Airway epithelial cell (primary cell): ENCODE results near the gene ASRGL1.

DNA sequence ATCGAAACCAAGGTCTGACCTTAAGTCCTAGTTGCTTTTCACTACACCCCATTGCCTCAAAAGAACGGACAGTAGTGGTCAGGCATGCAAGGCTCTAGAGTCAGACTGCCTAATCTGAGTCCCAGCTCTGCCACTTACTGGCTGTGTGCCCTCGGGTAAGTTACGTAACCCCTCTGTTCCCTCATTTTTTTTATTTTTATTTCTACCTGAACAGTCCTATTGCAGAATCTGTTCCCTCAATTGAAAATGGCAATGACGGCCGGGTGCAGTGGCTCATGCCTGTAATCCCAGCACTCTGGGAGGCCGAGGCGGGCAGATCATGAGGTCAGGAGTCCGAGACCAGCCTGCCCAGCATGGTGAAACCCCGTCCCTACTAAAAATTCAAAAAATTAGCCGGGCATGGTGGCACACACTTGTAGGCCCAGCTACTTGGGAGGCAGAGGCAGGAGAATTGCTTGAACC lies 9.5 kb downstream of the CYB561A3 start:
- RAMPAGE, long total RNA: no peak

DNA sequence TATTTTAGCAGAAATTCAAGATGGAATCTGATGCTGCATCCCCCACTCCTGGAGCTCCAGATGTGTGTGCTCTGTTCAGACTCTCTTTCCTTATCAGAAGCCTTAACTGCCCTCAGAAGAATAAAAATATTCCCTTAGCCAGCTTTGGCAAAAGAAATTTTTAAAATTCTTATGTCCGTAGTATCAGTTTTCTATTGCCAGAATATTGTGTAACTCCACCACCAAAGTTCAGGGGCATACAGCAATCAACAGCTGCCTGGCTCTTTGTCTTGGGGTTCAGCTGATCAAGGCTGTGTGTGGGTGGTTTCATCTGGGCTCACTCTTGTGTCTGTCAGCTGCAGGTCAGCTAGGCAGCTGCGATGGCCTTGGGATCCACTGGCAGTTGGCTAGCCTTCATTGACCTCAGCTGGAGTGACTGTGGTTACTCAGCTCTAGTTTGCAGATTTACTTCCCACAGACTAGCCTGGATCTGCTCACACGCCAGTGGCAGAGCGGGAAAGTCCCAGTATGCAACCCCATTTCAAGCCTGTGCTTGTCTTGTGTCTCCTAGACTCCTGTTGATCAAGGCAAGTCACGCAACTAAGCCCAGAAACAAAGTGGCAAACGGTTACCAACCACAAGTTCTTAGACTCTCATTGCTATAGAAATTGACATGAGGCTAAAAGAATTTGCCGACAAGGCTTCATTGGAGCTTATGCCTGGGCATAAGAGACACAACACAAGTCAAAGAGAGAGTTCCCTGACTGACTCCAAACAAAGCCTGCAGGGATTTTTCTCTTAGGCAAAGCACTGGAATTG lies 7.4 kb downstream of the TMEM138 start:
- RAMPAGE, long total RNA: no peak

DNA sequence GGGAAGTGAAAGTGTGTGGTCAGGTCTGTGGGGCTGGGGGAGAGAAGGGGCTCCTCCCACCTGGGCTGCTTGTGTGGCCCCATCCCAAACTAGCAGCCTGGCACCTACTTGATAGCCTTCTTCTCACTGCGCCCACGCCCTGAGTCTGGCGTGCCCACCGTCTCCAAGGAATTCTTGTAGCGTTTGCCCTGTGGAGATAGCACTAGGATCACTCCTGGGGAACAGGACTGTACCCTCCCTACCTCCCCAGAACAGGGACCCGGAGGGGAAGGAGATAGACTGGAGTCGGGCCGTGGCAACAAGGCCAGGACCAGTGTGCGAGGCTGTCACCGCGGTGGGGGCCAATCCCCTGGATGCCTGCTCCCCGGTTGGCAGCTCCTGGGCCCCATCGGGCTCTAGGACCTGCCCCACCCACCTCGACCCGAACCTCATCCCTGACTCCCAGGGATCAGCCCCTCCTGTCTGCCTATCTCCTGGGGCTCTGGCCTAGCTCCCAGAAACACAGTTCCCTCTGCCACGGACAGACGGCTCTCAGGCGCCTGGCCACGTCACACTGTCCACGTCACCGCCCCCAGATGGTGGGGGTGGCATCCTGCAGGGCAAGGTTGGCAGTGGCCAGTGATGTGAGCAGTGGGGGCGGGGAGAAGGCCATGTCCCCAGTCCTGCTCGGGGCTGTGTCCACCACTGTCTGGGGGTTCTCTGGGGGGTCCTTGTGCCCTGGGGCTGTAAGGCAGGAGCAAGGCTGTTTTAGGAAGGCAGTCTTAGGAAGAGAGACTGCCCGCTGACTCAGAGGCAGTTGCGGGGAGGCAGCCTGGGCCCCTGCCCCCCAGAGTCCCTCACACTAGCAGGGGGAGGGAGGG lies 29.4 kb downstream of the SYT7 start:
- RAMPAGE, long total RNA: no peak

DNA sequence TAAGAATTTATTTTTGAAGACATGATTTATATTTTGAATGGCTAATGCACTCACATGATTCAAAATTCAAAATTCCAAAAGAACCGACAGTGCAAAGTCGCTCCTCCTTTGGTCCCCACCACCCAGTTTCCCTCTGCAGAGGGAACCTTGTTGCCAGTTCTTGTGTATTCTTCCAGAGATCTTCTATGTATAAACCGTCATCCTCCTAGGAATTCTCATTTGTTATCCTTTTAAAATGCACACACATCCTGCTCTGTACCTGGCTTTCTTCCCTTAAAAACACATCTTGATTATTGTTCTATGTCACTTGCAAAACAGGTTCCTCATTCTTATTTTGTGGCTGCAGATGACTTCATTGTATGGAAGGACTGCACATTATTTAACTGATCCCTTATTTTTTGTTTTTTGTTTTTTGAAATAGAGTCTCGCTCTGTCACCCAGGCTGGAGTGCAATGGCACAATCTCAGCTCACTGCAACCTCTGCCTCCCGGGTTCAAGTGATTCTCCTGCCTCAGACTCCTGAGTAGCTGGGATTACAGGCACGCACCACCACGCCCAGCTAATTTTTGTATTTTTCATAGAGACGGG lies 26.6 kb upstream of the SYT7 start:
- RAMPAGE, long total RNA: no peak

- RAMPAGE, long total RNA: no peak
These were observed 21.2 kb downstream of the DAGLA start for GRCh38 chr11:61701261-61701998.

DNA sequence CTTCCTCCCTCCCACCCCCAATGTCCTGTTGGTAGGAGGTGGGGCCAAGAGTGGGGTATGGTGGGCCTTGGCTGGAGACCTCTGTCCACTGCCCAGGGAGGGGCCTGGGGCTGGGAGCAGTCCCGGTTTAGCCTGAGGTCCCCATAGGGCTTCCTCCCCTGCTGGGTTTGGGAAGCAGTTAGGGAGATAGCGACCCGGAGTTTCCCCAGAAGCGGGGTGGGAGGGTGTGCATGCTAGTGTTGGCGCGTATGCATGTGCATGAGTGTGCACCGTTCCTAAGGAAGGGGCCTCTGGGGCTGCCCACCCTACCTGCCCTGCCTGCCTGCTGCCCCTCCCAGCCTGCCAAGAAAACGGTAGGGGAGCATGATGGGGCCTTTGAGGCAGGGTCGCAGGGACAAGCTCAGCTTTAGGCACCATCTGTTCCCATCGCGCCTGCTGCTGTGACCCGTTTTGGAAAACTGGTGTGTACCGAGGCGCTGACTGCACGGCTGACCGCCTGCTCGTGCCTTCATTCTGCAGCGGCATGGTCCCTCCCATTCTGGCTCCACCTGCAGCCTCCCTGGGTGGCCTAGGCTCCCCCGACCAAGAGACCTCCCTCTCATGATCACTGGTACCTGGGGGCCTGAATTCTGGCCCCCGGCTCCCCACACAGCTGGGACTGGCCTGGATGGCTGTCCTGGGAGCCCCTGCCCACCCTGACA lies 6.8 kb upstream of the MYRF start:
- RAMPAGE, long total RNA: no peak

- RAMPAGE, long total RNA: no peak
These were observed 417 bp downstream of the MYRF start for GRCh38 chr11:61752868-61753237.

- RAMPAGE, long total RNA: no peak
These were observed 17.6 kb downstream of the MYRF start for GRCh38 chr11:61769959-61770591.

DNA sequence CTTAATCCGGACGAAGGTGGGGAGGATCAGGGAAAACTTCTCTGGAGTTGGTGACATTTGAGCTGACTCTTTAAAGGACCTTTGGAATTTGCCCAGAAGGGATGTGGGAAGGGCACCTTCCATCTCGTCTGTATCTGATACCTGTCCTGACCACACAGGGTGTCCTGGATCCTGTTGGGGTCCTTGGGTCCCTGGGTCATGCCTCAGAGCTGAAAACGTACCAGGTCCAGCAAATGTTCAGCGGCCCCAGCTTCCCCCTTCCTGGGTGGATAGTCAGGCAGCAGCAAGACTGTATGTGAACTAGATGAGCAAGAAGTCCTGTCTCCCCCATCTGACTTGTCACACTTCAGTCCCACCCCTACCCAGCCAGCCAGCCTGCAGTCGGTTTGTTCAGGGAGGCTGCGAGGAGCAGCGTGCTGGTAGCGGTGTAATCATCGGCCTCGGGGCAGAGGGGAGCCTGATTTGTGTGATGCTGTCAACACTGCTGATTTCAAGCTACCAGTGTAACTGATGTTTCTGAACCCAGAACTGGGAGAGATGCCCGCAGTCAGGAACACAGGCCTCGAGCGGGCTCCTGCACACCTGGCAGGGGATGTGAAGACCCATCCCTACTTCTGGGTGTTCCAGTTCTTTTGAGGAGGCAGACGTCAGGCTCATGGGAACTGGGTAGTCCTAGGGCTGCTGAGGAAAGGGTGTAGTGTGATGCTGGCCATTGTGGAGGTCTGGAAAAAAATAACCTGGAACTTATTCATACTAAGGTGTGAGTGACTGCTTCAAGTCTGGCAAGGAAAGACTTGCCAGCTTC lies 9.5 kb downstream of the TMEM258 start:
- RAMPAGE, long total RNA: no peak

GRCh38 chr11:61804111-61804828 lies 11.6 kb downstream of the FEN1 start:
- RAMPAGE, long total RNA: no peak

DNA sequence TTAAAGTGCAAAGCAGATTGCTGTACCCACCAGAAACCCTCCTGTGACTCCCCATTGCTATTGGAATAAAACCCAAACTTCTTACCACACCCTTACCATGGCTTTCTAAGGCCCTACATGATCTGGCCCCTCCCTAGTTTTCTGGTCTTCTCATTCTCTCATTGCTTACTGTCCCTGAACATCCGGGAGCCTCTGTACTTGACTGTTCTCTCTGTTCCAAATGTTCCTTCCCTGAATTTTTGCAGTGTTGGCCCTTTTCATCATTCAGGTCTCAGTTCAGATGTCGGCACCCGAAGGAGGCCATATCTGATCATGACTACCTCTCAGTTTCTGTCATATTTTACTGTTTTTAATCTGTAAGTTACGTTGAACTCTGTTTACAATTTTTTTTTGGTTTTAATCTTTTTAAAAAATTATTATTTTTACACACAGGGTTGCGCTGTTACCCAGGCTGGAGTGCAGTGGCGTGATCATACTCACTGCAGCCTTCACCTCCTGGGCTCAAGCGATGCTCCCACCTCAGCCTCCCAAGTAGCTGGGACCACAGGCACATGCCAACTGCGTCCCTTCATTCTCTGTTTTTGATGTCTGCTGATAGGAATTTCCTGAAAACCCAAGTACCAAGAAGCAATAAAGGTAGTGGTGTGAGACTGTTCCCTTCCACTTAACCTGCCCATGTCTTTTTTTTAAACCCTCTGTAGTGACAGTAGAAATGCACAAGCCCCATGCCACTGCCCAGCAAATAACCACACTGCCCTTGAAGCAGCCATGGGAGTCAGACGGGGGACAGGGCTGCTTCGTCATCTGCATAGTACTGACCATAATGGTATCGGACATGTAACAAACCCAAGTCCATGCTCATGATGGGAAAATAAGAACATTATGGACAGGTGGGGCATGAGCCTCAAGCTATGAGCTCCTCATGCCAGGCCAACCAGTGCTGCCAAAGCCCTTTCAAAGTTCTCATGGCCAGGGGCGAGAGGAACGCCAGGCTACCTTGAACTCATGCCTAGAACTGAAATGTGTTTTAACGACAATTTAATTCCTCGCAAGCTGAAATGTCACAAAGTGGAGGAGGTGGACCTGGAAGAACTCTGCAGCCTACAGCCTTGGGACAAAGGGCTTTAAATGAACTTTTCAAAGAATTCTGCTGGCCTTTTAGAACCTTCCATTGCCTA lies 7.5 kb downstream of the FADS1 start:
- RAMPAGE, long total RNA: no peak

- RAMPAGE, long total RNA: no peak
These were observed 756 bp downstream of the FADS2 start for GRCh38 chr11:61828642-61829470.

DNA sequence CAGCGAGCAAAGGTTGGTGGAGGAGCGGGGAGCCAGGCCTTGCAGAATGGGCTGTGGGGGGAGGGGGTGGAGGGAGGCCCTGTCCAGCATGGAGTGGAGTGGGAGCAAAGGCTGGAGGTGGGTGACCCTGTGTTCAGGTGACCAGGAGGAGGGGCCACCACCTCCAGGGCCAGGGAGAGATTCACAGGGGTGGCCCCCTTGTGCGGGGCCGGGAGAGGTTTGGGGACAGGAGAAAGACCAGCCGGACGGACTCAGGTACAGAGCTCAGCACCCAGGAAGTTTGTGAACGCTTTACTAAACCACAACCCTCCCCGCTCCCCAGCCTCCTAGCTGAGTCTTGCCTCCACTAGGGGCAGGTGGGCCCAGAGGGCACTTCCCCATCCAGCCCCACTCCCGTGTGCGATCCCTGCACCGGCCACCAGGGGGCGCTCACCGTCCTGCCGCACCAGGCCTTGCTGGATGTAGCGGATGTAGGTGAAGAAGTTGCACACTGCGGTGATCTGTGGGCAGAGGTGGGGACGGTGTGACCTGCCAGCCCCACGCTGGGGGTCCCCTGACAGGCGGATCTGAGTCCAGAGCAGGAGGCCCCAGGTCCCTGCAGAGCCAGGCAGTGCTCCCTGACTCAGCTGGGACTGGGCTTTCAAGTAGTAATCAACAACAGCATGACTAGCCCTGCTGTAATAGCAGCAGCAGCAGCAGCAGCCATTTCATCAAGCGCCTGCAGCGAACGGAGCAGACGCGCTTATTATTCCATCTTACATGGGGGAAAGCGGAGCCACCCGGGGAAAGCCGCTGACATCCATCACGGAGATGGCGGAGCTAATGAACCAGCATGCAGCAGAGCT lies 7.8 kb upstream of the FADS3 start:
- RAMPAGE, long total RNA: no peak

DNA sequence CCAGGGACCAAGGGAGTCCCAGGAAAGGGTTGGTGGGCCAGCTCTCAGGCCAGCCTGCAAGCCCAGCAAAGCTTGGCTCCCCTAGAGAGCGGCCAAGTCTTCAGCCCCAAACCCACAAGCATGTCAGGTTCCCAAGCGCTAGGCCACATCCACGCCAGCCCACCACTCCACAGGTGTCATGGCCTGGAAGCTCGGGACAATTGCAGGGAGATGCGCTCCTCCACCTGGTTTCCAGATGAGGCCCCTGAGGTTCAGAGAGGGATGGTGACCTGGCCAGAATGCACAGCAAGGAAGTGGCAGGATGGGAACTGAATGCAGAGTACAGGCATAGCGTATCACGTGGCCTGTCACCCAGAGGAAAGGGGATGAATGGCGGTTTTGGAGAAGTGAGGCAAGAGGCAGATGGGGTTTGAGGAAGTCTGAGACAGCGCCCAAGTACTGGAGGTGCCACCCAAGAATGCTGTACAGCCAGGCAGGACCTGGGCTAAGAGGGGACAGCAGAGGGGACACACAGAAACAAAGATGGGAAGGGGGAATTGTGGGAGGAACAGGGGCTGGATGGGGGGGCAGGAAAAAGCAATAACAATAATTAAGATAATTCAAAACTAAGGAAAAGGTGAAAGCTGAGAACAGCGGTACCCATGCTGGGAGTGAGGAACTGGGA lies 4.9 kb downstream of the RAB3IL1 start:
- RAMPAGE, long total RNA: no peak

GRCh38 chr11:61955465-61956369 lies 5.6 kb downstream of the BEST1 start:
- RAMPAGE, long total RNA: no peak

- RAMPAGE, long total RNA: no peak
These were observed 1.1 kb downstream of the FTH1 start for GRCh38 chr11:61966433-61966607.

- RAMPAGE, long total RNA: no peak
These were observed 8.6 kb upstream of the FTH1 start for GRCh38 chr11:61975994-61976476.

- RAMPAGE, long total RNA: no peak
These were observed 77.0 kb upstream of the INCENP start for GRCh38 chr11:62046717-62047366.

GRCh38 chr11:62148382-62148747 lies 24.6 kb downstream of the INCENP start:
- RAMPAGE, long total RNA: no peak

DNA sequence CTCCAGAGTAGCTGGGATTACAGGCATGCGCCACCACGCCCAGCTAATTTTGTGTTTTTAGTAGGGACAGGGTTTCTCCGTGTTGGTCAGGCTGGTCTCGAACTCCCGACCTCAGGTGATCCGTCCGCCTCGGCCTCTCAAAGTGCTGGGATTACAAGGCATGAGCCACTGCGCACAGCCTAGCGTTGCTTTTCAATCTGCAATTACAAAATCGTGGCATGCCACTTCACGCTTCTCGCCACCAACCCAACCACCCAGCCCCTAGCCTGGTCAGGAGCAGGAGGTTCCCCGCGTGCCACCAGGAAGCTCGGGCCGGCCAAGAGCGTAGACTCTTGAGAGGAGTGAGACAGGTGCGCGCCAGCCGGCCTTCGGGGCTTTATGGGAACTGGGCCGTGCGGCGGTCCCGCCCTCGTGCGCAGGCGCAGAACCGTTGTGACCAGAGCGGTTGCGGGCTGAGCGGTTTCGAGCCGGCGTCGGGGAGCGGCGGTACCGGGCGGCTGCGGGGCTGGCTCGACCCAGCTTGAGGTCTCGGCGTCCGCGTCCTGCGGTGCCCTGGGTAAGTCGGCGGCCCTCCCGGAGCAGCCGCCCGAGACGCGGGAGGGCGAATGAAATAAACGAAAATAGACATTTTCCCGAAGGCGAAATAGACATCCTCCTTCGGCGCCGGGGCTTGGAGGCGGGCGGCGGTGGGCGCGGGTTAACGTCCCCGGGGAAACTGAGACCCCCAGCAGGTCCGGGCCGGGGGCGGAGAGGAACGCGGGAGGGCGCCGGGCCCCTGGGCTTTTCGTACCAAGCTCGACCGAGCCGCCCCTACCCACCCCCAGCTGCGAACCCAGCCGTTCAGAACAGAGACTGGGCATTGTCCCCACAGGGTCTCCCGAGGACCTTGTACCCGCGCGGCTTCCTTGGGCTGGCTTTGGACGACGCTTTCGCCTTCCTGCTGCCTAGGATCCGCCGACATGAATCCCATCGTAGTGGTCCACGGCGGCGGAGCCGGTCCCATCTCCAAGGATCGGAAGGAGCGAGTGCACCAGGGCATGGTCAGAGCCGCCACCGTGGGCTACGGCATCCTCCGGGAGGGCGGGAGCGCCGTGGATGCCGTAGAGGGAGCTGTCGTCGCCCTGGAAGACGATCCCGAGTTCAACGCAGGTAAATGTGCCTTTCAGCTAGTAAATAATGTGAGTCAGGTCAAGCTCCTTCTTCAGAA lies at the start of gene ASRGL1:
Gene ASRGL1, plus strand, starts transcription at position 430 of the 1,207 bp plus-strand sequence.
- RAMPAGE, long total RNA: no peak